Bronchus fibroblast of lung (primary cell): ENCODE results near the genes PIPOX and BLMH.

DNA sequence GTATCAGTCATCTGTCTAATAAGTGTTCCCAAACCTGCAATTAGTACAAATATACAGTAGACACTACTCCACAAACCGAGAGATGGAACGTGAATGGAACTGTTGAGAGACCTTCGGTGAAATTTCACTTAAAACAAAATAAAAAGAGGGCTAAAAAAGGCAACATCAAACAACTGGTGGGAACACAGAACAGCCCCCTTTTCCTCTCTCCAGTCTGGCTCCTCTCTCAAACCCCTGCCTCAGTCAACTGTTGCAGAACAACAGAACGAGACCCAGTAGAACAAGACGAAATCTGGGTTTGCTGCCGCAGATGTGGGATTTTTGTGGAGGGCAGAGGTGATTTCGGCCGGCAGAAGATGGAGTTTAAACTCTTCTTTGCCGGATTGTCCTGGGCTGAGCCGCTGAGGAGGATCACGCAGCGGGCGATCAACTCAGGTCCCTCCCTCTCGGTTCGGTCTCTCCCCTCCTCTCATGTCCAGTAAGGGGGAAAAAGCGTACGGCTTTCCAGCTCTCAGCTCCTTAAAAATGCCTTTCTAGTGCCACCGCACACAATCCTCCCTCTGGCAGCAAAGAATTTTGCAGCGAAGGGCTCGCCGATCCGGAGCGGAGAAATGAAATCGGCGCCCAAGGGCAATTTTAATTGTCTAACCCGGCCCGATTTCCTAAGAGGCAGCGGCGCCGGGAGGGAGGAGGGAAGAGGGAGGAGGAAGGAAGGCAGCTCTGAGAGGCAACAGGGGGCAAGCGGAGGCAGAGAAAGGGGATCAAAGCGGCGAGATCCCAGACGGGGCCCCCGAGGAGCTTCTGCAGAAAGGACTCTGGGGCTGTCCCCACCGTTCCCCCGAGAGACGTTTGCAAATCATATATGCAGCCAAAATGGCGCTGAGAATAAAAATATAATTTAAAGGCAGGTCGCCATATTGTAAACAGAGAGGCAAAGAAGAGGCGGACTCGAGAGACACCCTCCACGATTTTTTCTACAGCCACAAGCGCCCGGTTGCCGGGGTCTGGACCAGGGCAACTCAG lies 2.4 kb downstream of the PHF12 start:
- RAMPAGE, long total RNA = no peak

- RAMPAGE, long total RNA = no peak
Observed at GRCh38 chr17:28949643-28949857, 1.8 kb downstream of the PHF12 start.

GRCh38 chr17:29042443-29043711 lies at the start of gene PIPOX:
TSS of gene PIPOX (plus strand) at chr17:29043141.
- RAMPAGE, long total RNA = no peak

DNA sequence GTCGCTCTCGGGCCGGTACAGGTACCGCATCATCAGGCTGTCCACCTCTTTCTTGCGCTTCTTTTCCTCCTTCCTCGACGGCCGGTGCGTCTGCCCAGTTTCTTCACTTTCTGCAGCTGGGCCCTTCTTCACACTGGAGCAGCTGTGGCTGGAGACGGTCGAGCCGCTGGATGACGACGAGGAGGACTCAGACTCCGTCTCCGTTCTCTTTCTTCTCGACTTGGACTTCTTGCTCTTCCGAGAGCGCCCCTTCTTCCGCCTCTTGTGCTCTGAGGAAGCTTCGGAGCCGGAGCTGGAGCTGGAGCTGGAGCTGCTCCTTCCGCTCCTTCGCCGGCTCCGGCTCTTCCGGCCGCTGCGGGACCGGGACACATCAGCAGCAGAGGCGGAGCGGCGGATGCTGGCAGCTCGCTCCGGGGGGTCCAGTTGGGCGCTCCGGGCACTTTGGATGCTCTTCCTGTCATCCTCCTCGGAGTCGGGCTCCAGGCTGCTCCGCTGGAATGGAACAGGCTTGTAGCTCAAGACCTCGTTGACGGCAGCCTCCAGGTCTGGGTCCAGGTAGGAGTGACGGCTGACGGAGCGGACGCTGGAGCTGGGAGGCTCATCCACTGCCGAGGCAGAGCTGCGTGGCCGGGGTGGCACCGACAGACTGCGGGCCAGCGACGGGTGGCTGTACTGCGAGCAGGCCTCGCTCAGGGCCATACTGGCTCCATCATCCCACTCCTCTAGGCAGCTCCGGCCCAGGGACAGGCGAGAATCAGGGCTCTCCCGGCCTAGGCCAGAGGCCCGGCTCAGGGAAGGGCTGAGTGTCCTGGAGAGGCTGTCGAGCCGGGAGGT lies 37.0 kb downstream of the PIPOX start:
- RAMPAGE, long total RNA = no peak

GRCh38 chr17:29149499-29150274 lies 30.5 kb downstream of the MYO18A start:
- RAMPAGE, long total RNA = no peak

- RAMPAGE, long total RNA = no peak
Observed at GRCh38 chr17:29176227-29177414, 3.6 kb downstream of the MYO18A start.

GRCh38 chr17:29179130-29179945 lies 860 bp downstream of the MYO18A start:
- RAMPAGE, long total RNA = no peak

GRCh38 chr17:29567819-29568164 lies 709 bp upstream of the TP53I13 start:
- RAMPAGE, long total RNA = no peak

DNA sequence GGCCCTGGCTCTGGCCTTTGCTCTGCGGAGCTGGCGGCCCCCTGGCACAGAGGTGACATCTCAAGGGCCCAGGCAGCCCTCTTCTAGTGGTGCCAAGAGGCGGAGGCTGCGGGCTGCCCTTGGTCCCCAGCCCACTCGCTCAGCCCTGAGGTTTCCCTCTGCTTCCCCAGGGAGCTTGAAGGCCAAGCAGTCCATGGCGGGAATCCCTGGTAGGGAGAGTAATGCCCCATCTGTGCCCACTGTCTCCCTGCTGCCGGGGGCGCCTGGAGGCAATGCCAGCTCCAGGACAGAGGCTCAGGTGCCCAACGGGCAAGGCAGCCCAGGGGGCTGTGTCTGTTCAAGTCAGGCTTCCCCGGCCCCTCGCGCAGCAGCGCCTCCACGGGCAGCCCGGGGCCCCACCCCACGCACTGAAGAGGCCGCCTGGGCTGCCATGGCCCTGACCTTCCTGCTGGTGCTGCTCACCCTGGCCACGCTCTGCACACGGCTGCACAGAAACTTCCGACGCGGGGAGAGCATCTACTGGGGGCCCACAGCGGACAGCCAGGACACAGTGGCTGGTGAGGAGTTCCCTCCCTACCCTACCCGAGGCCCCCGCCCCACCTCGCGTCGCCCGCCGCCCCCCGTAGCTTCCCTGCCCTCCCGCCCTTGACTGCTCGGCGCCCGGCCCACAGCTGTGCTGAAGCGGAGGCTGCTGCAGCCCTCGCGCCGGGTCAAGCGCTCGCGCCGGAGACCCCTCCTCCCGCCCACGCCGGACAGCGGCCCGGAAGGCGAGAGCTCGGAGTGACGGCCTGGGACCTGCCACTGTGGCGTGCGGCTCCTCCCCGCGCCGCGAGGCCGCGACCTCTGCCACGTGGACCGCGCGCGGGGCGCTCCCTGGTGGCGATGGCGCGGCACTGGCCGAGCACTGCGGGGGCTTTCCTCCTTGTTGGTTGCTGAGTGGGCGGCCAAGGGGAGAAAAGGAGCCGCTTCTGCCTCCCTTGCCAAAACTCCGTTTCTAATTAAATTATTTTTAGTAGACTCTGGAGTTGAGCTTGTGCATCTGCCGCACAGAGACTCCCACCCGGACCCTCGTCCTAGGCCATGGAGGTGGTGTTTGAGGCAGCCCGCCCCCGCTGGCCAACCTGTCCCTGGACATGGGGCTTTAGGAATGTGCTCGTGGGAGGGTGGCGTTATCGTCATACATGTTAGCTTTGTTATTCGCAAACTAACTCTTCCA lies 4.0 kb downstream of the TP53I13 start:
- RAMPAGE, long total RNA = no peak

DNA sequence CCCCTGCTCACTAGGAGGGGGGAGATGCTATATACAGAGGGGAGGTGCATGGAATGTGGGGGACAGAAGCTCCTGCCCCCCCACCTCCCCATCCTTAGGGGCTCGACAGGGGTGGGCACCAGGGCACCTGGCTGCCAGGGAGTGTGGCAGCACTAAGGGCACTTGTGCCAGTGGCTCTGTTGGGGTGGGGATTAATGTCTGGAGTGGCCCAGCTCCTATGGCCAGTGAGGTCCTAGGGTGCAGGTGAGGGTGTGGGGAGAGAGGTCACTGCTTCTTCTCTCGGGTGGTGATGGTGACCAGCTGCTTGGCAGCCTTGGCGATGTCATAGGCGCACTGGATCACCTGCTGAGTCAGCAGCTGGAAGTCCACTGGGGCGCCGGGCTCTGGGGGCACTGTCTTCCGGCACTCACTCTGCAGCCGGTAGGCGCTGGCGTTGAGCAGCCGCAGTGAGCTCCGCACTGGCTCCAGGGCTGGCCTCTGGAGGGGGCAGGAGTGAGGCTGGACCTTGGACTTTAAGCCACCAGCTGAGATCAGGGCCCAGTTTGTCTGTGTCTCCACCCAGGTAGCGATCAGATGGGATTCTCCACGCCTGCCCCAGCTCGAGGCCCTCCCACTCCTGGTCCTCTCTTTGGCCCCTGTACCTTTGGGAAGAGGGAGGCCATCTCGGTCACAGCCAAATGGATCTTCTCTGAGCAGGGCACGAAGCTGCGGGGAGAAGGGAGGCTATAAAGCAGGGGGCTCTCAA lies 6.1 kb downstream of the TP53I13 start:
- RAMPAGE, long total RNA = no peak

GRCh38 chr17:29581592-29582089 lies 7.8 kb downstream of the GIT1 start:
- RAMPAGE, long total RNA = no peak

- RAMPAGE, long total RNA = no peak
Observed at GRCh38 chr17:29589958-29590193, 428 bp upstream of the GIT1 start.

GRCh38 chr17:29825642-29825988 lies 104.4 kb downstream of the SSH2 start:
- RAMPAGE, long total RNA = no peak

DNA sequence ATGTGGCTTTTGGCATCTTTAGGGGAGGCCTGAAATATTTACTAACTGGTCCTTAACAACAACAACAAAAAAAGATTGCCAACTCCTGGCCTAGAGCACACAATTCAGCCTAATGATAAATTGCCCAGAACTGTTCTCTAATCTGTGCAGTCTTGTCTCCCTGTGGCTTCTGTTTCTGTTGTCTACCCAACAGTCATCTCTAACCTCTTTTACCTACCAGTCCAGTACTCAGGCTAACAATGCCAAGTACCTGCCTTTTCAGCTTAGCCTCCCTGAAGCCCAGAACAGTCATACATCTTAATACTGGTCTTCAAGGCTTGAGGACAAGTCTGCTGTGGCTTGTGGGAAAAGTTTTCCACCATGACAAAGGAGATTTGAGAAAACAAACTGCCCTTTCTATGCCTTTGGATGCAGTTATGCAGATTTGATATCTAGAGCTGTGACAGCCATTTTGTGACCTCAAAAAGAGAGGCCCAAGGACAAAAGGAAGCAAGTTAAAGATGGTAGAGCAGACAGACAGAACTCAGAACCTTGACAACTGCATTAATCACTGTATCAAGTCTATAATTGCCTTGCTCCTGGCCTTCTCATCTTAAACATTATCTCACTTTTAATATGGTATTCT lies 66.8 kb downstream of the SSH2 start:
- RAMPAGE, long total RNA = no peak

DNA sequence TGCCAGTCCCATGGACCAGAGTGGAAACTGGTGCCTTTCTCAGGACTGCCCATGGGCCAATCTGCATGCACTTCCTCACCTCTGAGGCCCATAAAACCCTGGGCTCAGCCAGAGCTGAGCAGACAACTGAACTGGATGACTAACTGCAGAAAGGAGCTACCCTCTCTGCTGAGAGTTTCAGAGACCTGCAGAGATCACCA lies 24.4 kb downstream of the SSH2 start:
- RAMPAGE, long total RNA = no peak

DNA sequence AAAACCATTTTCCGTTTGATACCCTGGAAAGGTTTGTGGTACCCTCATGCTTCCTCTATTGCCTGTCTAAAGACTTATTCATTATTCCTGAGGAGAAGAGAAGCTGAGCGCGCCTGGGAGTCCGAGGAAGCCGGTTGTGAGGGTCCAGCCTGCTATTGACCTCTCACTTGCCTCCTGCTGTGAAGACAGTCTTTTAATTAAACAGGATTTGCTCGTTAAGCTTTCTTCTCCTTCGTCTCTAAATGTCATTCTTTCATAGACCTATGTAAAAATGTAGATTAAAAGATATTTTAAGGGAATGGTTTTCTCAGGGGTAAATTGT lies 678 bp upstream of the SSH2 start:
- RAMPAGE, long total RNA = no peak

DNA sequence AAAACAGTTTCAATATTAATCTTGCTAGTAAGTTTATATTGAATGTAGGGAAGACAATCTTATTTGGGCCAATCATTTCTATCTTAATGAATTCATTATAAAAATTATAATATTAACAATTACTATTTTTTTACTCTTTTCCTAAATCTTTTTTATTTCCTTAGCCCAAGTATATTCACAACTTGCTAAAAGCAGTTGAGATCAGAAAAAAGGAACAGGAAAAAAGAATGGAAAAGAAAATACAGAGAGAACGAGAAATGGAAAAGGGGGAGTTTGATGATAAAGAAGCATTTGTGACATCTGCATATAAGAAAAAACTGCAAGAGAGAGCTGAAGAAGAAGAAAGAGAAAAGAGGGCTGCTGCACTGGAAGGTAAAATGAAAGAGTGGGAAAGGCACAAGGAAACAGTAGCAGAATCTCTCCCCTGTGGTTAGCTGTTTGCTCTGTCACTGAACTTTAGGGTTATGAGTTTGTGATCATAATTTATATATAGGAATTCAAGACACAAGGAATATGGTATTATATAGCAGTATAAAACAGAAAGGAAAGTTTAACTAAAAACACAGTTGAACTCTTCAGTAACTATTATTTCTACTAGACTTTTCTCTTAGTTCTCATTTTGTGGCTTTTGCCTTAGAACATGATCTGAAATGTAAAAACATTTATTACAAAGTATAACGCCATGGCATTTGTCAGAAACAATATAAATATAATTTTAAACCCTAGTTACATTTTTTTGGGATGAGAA lies 56.4 kb downstream of the SLC6A4 start:
- RAMPAGE, long total RNA = no peak

GRCh38 chr17:30238278-30238776 lies 2.8 kb upstream of the SLC6A4 start:
- RAMPAGE, long total RNA = no peak

DNA sequence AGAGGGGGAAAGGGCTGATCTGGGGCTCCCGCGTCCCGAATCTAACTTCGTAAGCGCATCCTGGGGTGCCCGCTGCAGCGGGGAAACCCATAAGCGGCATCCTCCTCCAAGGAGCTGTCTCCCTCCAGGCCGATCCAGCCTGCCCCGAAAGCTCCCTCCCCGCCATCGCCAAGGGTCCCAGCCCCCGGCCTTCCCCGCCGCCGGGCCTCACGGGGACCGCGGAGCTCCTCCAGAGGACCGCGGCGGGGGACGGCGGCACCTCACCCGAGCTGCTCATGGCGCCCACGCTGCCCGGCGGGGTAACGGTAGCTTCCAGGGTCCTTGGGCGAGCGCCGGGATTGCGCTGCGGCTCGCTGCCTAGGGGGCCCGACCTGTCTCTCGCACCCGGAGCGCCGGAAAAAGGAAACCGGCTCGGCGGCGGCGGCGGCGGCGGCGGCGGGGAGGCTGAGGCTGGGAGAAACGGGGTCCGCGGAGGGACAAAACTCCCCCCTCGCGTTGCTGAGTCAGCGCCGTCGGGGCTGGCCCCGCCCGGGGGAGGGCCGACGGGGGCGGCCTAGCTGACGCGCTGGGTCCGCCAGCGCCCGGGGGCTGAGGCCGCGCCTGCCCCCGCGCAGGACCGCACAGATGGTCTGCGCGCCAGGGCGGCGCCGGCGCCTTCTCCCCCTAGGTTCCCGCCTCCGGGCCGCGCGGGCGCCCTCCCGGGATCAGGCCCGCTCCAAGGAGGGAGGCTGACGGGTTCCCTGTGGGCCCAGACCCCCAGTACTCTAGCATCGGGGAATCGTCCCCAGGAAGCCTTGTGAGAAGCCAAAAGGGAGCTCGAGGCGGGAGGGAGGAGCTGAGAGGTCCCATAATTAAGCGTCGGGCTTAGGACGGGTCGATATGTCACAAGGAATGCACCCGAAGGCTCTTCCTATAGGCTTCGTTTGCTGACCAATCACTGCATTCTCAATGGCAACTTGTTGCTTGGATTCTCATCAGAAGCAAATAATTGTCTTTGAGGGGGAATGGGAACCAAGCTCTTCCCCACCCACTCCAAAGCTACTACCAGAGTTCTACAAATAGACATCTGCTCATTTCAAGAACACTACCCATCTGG lies at the start of gene BLMH:
Gene BLMH, minus strand, starts transcription at position 402 of the 1,096 bp plus-strand sequence.
- RAMPAGE, long total RNA = no peak

GRCh38 chr17:30379237-30379997 lies 690 bp downstream of the CPD start:
- RAMPAGE, long total RNA = no peak